Mucosa of descending colon (tissue), 1 donor: ENCODE results near the genes FBXW4 and NPM3.

GRCh38 chr10:101510815-101511091 is 77.3 kb downstream of the POLL start:
- PRO-cap, result unidirectional peak, minus-strand start at chr10:101510958

DNA sequence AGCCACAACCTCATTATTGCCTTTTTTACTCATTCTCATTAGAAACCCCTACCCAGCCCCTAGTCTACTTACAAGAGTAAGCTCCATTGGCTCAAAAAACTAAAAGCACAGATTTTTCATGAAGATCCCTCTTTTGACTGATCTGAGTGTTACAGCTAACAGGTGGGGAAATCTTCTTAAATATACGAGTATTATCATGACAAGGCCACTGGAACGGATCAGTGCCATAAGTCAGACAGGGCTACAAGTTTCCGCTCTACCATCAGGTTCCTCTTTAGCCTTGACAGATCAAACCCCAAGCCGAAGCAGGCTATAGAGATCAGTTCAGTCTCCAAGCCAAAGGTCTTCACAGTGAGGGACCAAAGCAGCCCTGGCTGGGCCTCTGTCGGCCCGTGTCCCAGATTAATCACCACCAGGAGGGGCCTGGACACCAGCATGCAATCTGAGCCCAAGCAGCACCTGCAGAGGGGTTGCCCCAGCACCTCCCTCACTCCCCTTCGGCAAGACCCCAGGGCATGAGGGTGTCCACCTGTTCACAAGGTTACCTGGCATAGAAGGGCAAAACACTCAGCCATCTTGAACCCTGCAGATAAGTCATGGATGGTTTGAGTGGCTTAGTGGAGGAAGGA is 36.1 kb downstream of the FBXW4 start:
- PRO-cap, result no peak

DNA sequence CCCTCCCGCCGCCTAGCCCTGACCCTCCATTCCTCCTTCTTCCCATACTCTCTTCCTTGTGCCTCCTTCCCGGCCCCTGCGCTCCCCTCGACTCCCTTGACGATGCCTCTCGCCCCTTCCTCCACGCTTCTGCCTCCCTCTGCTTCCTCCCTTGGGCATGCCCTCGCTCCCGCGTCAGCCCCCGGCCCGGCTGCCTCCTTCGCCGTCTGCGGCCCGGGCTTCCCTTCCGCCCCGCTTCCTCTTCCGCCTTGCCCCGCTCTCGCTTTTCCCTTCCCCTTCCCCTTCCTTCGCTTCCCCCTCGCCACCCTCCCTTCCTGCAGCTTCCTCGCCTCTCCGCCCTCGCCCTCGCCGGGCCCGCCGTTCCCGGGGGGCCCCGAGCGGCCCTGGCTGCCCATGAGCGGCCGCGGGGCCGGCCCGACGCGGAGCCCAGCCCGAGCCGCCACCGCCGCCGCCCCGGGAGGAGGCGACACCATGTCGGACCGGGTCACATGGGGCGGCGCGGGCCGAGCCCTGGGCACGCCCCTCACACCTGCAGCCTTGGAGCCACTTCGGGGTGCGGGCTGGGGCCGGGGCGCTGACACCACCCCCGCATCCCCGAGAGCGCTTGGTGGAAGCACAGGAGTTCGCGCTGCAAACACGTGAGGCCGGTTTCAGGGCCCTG is at the start of gene FBXW4:
Gene FBXW4, minus strand, starts transcription at position 460 of the 661 bp plus-strand sequence.
- PRO-cap, result unidirectional peak, minus-strand start at position 238 of the sequence; unidirectional peak, minus-strand start at position 473 of the sequence

DNA sequence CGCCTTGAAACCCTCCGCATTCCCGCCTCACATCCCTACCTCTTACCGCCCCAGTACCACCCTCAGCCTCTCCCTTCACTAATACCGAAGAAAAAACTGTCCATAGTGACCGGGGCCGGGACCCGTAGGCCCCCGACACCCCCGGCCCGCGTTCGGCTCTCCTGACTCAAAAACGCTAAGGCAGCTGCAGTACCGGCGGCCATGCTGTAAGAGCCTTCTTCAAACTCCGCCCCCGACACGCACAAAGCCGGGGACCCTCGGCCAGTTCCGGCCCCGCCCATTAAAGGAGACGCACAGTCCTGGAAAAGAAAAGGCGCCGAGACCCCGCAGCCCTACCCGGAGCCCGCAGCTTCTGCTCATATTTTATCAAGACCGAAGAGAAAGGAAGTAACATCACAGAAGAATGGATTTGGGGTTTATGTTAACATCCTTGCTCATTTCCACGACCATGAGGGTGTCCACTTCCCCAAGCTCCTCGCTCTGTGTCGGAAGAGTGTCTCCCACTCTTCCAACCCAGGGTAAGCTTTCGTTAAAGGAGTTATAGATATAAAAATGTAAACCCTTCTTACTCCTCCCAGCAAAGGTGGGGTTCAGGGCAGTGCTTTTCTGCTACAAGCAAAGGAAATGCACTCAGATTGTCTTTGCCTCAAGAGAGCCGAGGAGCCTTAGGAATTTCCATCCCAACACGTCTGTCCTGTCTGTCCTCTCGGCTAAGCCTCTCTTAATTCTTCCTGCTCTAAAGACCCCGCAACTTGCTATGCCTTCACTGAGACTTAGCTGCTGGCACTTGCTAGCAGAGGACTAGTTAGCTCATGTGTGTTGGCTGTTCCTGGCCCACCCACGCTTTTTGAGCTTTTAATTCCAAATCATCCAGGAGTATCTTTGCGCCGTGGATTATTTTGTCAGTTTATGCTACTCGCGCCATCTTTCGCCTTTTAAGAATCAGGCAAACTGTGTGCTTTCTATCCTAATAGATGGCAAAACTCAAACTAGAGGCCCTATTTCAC is at the start of gene NPM3:
Gene NPM3, minus strand, starts transcription at position 259 of the 1,007 bp plus-strand sequence.
- PRO-cap, result bidirectional peak, plus-strand start at position 309 of the sequence, minus-strand start at position 208 of the sequence

- PRO-cap, result no peak
Observed at GRCh38 chr10:101809888-101811194, 7.9 kb downstream of the OGA start.

- PRO-cap, result no peak
Observed at GRCh38 chr10:101968888-101969603, 86.9 kb downstream of the ARMH3 start.

GRCh38 chr10:102110623-102111326 is 9.4 kb downstream of the LDB1 start:
- PRO-cap, result no peak

DNA sequence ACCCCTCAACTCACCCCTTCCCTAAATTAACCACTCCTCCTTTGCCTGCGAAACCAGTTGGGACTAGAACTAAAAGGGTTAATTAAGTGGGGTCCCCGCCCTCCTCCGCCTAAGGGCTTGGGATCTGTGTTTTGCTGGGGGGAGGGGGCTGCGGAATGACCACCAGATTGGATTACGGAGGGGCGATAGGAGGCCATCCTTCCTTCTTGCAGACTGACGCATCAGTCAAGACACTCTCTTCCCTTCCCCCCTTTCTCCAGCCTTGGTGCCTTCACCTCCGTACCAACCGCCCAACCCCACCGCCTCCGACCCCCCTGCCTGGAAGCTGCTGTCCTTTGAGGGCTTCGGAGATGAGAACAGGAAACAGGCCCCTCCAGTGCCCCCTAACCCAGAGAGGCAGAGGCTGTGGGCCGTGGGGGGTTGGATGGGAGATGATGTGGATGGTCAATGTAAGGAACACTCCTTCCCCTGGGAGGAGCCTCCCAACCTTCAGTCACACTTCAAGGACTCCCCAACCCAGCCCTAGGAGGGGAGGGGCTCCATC is 909 bp upstream of the LDB1 start:
- PRO-cap, result no peak

DNA sequence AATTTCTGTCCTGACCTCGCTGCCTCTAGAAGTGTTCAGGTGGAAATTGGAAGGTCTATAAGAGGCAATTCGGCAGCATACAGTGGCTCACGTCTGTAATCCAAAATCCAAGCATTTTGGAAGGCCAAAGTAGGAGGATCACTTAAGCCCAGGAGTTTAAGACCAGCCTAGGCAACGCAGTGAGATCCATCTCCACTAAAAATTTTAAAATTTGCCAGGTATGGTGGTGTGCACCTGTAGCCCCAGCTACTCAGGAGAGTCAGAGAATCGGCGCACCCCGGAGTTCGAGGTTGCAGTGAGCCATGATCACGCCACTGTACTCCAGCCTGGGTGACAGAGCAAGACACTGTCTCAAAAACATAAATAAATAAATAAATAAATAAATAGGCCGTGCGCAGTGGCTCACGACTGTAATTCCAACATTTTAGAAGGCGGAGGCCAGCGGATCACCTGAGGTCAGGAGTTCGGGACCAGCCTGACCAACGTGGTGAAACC is 2.3 kb upstream of the NFKB2 start:
- PRO-cap, result no peak

GRCh38 chr10:102393919-102394623 is 1.4 kb upstream of the NFKB2 start:
- PRO-cap, result bidirectional peak, plus-strand start at chr10:102394124, minus-strand start at chr10:102394039; bidirectional peak, plus-strand start at chr10:102394530, minus-strand start at chr10:102394355

DNA sequence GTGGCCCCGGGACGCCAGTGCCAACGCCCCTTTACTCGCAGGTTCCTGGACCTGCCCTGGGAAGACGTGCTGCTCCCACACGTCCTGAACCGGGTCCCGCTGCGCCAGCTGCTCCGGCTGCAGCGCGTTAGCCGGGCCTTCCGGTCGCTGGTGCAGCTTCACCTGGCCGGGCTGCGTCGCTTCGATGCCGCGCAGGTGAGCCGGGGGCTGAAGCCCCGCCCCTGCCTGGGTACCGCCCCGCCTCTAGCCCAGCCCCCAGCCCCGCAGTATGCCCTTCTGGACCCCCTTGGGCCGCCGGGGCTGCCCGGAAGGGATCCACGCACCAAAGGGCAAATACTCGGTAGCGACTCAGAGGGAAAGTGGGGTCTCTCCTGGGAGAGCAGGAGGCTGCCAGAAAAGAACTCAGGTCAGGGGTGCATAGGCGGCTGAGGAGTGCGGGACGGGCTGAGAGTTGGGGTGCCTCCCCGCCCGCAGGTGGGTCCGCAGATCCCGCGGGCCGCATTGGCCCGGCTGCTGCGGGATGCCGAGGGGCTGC is 744 bp downstream of the FBXL15 start:
- PRO-cap, result bidirectional peak, plus-strand start at position 78 of the sequence, minus-strand start at position 92 of the sequence

DNA sequence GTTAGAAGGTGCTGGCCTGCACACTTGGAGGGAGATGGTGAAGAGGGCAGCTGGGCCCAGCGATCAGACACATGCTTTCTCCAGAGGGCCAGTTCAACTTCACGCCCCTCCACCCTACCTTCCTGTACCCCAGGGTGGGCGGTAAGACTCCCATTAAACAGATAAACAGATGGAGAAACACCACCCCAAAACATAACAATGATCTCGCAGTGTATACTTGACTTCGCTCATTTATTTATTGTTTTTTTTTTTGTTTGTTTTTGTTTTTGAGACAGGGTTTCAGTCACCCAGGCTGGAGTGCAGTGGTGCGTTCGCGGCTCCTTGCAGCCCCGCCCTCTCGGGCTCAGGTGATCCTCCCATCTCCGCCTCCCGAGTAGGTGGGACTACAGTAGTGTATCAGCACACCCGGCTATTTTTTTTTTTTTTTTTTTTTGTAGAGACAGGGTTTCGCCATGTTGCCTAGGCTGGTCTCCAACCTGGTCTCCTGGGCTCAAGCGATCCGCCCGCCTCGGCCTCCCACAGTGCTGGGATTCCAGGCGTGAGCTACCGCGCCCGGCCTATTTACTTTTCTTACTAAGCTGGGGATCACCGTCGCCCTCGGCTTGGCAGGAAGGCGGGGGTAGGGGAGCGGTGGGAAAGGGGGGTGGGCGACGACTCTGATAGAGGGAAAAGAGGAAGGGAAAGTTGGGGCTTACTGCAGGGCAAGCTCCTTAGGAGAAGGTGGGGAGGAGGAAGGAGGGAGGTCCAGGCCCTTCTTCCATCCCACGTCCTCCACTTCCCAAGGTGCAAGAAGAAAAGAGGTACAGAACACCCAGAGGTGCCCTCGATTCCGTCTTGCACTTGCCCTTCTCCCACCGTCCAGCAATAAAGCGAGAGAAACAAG is 1.7 kb downstream of the C10orf95 start:
- PRO-cap, result bidirectional peak, plus-strand start at position 380 of the sequence, minus-strand start at position 319 of the sequence

DNA sequence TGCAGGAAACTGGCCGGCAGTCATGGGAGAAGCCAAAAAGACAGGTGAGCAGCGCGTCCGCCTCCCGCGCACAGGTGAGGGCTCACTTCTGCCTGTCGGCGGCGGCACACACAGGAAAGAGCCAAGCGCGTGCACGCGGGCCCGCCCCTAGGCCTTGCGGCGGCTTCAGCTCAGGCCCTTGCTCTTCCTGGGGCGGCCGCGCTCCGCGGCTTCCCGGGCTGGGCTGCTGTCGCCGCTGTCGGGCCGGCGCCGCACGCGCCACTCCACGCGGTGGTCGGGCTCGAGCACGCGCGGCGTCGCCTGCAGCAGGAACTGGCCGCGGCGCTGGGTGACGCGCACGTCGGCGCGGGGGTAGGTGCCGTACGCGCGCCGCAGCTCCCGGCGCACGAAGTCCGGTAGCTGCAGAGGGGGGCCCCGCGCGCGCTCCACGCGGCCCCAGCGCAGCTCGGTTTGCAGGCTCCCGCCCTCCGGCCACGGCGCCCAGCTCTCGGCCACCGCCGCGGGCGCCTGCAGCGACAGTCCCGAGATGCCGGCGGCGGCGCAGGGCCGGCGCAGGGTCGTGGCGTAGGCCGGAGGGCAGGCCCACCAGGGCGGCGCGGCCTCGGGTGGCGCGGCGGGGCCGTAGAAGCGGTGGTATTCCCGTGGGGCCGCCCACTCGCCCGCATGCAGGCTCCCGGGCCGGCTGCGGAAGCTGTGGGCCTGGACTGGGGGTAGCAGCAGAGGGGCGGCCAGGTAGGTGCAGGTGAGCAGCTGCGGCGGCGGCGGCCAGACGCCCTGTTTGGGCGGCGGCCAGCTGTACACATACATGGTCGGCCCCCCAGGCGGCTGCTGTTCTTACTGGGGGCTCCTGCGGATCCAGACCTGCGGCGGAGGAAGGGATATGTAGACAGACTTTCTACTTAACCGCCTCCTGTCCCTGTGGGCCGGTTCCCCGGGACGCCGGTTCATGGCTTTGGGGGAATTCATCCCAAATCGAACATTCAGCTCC is 762 bp downstream of the C10orf95 start:
- PRO-cap, result bidirectional peak, plus-strand start at position 388 of the sequence, minus-strand start at position 90 of the sequence

GRCh38 chr10:102475299-102476055 is 14.3 kb downstream of the MFSD13A start:
- PRO-cap, result no peak

- PRO-cap, result no peak
Observed at GRCh38 chr10:102492833-102493575, 9.5 kb downstream of the ACTR1A start.

DNA sequence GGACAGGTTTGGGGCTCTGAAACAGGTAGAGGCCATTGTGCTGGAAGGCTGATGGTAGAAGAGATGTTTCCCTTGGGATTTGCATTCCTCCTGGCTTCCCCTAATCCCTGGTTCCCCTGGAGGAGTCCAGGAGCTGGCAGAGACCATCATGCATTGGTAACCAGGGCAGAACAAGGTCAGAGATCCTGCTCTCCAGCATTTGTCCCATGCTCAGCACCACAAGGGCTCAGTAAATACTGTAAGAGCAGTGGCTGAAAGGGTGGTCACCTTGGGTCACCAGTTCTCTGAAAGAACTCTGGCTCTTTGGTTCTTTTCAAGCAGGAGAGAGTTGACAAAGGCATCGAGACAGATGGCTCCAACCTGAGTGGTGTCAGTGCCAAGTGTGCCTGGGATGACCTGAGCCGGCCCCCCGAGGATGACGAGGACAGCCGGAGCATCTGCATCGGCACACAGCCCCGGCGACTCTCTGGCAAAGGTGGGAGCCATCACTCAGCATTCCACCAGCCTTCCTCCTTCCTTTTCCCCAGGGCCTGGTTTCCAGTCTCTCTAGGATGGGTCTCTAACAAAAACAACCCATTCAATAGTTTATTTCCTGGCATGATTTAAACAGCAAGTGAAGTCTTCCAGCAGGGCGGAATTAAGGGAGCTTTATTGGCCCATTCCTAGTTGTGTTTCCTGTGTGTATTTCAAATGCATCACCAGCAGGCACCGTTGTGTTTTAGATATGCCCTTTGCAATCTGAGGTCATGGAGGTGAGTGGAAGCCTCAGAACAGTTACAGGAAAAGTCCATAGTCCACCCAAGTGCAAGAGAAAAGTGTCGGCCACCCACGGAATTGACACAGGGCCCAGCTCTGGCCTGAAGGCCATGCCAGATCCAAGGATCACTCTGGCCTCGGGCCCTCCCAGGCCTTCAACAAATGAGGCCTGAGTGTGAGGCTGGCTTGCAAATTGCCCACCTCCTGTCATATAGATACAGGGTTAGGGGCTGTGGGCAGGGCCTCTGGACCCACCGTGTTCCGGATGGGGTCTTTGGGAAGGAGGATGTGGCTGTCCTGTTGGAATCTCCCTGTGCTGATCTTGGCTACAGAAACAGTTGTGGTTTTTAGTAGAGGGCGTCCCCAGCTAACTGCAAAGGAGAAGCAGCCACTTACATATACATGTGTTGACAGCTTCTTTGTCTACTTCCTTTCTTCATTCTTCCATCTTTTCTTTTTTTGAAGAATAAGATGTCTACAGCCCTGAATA is 47.0 kb upstream of the TRIM8 start:
- PRO-cap, result no peak

- PRO-cap, result no peak
Observed at GRCh38 chr10:102602545-102603067, 41.7 kb upstream of the TRIM8 start.

DNA sequence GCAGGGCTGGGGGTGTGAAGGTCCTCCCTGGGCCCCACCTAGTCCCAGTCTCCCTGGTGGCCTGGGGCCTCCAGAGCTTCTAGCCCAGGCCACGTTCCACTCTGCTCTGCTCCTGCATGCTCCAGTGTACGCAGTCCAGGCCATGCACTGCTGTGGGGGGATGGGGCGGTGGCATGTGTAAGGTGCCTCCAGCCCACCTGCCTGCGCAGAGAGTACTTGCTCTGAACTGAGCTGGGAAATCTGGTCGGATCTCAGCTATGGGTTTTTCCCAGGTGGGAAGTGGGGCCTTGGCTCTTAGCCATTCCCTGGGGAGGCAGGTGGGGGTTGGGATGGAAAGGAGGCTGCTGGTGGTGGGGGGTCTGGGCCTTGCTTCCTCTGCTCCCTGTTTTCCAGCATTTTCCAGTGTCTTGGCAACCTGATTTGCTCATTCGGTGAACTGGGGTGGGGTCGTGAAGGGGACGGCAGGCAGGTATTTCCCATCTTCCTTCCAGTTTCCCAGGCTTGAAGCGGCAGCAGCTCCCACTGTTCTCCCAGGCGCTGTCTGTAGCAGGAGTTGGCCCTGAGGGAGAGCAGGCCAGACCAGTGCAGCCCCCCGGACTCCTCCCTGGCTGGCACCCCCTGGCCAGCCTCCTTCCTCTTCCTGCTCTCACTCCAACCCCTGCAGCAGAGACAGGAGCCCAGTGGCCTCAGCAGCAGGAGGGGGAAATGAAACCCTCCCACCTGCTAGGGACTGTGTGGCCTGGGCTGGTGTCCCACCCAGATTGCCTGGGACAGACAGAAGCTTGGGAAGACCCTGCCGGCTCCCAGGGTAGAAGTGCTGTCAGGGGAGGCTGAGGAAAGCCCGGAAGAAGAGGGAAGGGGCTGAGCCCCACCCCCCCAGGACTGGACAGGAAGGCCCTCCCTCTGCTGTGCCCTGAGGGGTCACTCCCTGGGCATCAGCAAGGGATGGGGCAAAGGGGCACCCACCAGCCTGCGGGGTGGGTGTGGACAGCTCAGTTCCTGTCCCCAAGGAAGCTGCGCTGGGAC is 6.5 kb downstream of the TRIM8 start:
- PRO-cap, result no peak

GRCh38 chr10:102674640-102674969 is 30.3 kb downstream of the TRIM8 start:
- PRO-cap, result no peak

DNA sequence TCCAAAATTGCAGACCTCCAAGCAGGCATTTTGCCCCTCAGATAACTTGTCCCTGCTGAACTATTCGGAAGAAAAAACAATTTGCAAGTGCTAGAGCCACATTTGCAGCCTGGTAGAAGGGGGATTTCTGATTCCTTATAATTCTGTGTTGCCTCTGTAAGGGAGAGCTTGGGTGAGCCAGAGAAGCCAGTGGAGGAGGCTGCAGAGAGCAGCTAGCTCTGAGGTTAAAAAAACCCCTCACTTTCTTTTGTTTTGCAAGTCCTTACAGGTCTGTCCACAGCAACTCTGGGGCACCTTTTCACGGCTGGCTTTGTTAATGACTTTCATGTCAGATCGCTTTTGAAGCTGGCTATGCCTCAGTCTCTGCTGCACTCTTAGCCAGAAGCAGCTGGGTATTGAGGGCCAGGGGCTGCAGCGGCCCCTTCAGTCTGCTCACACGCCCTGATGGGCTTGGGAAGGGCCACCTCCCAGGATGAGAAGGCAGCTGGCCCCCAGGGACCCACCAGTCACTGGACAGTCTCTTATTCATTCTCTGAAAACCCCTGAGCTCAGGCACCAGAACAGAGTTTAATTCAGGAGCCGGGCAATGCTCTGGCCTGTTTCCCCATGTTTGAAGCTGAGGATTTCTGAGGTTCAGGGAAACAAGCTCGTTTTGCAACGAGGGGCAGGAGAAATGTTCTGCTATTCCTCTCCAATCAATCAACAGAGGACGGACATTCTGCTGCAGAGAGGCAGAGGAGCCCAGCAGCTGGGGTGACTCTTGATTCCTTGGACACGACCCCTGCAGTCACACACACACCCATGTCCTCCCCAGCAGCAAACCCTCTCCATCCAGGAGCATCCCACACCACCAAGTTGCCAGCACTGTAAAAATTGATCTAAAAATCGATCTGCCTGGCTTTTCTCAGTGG is 30.9 kb downstream of the TRIM8 start:
- PRO-cap, result no peak